SUDHL5 (cell line): Measurements from ENCODE around the genes CBARP, ATP5F1D and CIRBP.

DNA sequence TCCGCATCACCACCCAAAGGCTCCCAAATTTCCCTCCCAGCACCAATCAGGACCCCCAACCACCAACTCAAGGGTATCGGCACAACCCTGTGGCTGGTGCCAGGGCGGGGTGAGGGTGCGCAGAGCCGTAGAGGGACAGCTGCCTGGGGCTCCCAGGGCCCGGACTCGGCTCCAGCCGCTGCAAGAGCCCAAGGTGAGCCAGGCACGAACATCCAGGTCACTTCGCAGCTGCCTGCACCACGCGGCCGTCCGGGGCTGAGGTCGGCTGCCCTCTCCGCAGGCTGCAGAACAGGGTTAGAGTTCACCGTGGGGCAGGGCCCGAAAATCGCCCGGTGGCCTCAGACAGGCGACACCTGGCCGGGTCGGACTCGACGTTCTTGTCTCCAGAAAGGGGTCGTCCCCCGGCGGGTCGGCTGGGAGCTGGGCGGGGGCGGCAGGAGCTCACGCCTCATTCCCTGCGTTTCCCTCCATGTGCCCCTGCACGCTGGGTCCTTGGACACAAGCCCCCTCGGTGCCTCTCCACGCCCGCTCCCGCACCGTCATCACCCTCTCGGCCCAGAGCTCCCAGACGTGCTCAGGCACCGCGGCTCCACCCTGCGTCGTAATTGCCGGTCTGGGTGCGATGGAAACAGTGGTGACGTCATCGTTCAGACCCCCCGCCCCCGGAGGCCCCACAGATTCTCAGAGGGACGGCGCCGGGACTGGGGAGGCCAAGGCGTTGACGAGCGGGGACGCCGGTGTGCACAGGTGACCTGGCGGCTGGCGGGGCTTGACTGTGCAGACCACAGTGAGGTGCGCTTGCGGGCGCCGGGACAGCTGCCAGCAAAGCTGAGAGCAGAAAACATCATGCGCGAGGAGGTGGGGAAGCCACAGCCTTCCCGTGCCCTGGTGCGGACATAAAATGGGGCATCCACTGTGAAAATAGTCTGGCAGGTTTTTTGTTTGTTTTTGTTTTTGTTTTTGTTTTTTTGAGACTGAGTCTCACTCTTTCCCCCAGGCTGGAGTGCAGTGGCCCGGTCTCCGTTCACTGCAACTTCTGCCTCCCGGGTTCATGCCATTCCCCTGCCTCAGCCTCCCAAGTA, 4.0 kb upstream of the GRIN3B start:
- PRO-cap: no peak

- PRO-cap: no peak
These were observed 8.9 kb downstream of the TMEM259 start for GRCh38 chr19:1011582-1012767.

GRCh38 chr19:1016389-1017038, 4.4 kb downstream of the TMEM259 start:
- PRO-cap: no peak

- PRO-cap: no peak
These were observed 2.1 kb downstream of the ABCA7 start for GRCh38 chr19:1041587-1042873.

DNA sequence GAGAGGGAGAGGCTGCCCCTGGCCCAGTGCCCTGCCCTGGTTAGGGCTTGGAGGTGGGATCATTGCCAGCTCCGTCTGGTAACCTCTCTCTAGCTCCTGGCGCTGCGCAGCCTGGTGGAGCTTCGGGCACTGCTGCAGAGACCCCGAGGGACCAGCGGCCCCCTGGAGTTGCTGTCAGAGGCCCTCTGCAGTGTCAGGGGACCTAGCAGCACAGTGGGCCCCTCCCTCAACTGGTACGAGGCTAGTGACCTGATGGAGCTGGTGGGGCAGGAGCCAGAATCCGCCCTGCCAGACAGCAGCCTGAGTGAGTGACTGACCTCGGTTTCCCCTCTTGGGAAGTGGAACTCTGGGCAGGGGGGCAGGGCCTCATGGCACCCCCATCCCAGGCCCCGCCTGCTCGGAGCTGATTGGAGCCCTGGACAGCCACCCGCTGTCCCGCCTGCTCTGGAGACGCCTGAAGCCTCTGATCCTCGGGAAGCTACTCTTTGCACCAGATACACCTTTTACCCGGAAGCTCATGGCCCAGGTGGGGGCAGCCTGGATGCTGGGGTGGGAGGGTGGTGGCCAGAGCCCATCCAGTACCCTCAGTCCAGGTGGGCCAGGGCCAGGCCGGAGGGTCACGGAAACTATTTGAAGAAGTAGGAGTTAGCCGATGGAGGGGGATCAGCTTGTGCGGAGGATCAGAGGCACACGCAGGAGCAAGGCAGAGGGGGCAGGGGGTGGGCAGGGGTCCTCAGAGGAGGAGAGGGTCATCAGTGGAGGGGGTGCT, 3.2 kb downstream of the ABCA7 start:
- PRO-cap: no peak

GRCh38 chr19:1067710-1068436, 906 bp downstream of the ARHGAP45 start:
- PRO-cap: no peak

DNA sequence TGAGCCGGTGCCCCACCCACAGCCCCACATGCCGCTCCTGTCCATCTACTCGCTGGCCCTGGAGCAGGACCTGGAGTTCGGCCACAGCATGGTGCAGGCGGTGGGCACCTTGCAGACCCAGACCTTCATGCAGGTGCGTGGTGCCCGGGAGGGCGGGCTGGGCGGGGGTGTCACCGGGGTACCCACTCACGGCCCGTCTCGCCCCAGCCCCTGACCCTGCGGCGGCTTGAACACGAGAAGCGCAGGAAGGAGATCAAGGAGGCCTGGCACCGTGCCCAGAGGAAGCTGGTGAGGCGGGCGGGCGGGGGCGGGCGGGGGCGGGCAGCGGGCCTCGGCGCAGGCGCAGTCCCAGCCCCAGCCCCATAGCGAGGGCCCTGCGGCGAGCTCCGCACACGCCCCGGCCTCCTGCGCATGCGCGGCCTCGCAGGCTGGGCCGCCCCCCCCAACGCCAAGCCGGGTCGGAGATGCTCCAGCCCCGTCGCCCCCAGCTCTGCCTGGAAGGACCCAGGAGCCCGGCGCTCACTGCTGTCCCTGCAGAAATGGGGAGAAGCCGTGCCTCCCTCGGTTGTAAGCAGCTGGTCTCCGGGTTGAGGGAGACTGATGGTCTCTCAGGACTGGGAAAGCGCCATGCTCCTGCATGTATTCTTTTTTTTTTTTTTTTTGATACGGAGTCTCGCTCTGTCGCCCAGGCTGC, 7.8 kb downstream of the ARHGAP45 start:
- PRO-cap: unidirectional peak, minus-strand start at position 255 of the sequence

DNA sequence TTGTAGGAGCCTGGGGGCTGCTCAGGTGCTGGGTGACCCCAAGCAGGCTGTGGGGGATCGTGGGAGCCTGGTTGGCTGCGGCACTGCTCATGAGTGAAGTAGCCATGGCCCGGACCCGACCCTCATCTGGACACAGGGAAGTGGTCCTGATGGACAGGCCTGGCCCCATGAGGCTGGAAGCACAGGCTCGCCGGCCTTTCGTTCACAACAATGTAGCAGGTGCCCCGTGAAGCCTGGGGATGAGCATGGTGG, 6.2 kb downstream of the GPX4 start:
- PRO-cap: no peak

DNA sequence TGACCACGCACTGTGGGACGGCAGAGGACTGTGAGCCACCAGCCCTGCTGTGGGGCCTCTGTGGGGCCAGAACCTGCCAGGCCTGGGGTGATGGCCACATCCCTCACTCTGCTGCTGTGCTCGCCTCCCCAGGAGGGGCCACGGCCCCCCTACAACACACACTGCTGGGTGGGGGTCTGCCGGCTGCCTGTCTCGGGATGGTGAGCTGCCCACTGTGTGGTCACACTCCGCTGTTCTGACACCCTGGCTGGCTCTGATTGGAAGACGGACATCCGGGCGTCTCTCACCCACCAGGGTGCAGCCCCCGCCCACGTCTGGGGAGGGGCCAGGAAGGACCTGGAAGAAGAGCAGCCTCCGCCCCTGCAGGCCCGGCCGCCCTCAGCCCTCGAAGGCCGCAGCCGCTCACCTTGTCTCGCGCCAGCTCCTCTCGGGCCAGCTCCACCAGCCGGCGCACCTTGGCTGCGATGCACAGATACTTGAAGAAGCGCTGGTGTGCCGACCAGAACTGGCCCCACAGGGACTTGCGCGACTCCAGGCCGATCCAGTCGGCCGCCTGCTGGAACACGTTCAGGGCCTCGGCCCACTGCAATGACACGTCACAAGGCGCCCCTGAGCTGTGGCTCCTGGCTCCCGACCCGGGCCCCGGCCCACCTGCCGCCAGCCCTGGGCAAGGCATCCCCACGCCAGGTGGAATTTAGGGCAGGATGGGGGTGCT, 13.3 kb downstream of the GPX4 start:
- PRO-cap: no peak

DNA sequence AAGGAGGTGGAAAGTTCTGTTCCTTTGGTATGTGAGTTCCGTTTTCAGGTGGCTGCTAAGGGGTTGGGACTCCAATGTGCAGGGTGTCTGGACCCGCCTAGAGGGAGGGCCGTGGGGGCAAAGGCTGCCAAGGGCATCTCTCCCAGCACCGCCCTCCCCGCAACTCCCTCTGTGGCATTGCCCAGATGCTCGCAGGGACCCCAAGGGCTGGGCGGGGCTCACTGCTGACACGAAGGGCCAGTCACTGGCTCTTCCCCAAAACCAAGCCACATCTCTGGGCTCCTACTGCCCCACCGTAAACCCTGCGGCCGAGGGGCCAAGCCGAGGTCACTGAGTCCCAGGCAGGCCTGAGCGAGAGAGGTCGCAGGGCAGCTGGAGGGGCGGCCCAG, 27.2 kb downstream of the SBNO2 start:
- PRO-cap: no peak

GRCh38 chr19:1173428-1174051, 528 bp downstream of the SBNO2 start:
- PRO-cap: unidirectional peak, plus-strand start at chr19:1173654; unidirectional peak, plus-strand start at chr19:1173856

DNA sequence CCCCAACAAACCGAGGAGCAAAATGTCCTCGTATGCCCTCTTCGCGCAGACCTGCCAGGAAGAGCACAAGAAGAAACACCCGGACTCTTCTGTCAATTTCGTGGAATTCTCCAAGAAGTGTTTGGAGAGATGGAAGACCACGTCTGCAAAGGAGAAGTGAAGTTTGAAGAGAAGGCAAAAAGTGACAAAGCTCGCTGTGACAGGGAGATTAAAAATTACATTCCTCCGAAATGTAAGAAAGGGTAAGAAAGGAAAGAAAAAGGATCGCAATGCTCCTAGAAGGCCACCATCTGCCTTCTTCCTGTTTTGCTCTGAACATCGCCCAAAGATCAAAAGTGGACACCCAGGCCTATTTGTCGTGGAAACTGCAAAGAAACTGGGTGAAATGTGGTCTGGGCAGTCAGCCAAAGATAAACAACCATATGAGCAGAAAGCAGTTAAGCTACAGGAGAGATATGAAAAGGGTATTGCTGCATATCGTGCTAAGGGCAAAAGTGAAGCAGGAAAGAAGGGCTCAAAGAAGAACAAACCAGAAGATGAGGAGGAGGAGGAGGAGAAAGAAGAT, 2.3 kb upstream of the STK11 start:
- PRO-cap: no peak

- PRO-cap: no peak
These were observed at the start of gene CBARP for GRCh38 chr19:1237688-1238503. CBARP (minus strand) TSS chr19:1238005.

- PRO-cap: bidirectional peak, plus-strand start at chr19:1241813, minus-strand start at chr19:1241618
These were observed at the start of gene ATP5F1D for GRCh38 chr19:1241305-1242025. ATP5F1D (plus strand) TSS chr19:1241751.

DNA sequence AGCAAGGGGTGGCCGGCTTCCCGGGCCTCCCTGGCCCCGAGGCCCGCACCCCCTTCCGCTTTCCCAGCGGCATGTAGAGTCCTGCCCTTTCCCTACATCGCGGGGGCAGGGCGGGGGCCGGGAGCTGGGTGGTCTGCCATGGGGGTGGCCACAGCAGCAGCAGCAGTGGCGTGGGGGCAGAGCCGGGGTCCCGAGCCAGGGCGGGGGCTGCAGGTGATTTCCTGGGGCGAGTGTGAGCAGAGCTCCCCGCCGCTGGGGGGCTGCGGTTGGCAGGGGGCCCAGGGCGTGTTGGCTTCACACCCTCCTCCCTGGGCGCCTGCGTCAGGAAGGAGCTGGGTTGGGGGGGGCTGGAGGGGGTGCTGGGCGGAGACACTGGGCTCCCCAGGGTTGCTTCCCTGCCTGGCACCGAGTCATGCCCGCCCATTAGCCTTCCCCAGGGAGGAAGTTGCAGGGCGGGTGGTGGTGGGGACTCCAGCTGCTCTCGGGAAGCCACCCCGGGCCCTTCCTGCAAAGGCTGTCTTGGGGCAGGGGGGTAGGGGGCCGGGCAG, 4.4 kb downstream of the MIDN start:
- PRO-cap: no peak

- PRO-cap: no peak
These were observed 9.3 kb upstream of the CIRBP start for GRCh38 chr19:1259909-1260136.

- PRO-cap: no peak
These were observed 4.5 kb upstream of the CIRBP start for GRCh38 chr19:1264451-1265131.

DNA sequence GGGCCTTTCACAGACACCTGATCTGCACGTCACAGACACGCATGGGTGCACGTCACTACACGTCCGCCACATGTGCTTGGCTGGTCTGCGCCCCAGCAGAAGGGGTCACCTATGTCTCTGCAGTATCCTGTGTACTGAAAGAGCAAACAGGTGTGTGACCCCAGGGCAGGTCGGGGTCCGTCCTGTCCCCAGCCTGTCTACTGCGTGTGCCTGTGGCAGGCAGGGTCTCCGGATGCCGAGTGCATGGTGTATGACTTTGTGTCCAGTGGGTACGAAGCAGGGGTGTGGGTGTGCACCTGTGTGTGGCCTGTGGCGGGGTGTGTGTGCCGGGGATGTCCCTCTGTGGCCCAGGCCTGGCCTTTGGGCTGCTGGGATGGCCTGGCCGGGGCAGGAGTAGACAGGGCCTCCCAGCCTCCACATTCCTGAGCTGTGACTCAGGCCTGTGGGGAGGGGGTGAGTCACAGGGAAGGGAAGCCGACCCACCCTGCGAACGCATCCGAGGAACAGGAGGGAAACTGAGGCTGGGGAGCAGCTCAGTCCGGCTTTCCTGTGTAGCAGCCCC, 3.9 kb upstream of the CIRBP start:
- PRO-cap: no peak

DNA sequence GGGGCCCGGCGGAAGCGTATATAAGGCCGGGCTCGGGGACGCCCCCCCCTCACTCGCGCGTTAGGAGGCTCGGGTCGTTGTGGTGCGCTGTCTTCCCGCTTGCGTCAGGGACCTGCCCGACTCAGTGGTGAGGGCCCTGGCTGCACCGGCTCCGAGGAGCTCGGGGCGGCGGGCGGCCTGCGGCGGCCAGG, at the start of gene CIRBP:
Gene CIRBP, plus strand, starts transcription at position 49 of the 191 bp plus-strand sequence.
- PRO-cap: bidirectional peak, plus-strand start at position 49 of the sequence, minus-strand start outside the sequence

DNA sequence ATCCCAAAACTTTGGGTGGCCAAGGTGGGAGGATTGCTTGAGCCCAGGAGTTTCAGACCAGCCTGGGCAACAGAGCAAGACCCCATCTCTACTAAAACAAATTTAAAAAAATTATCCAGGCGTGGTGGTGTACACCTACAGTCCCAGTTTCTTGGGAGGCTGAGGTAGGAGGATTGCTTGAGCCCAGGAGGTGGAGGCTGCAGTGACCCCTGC, 1.3 kb downstream of the CIRBP start:
- PRO-cap: no peak